A549 (cell line): ENCODE data around the genes IRF4, HUS1B and EXOC2.

GRCh38 chr6:359330-359887, 32.1 kb upstream of the IRF4 start:
- PRO-cap = no peak
CAGE:
- cytosol, long polyA plus RNA = no peak
- long polyA plus RNA = no peak
- nucleus, long polyA plus RNA = no peak

DNA sequence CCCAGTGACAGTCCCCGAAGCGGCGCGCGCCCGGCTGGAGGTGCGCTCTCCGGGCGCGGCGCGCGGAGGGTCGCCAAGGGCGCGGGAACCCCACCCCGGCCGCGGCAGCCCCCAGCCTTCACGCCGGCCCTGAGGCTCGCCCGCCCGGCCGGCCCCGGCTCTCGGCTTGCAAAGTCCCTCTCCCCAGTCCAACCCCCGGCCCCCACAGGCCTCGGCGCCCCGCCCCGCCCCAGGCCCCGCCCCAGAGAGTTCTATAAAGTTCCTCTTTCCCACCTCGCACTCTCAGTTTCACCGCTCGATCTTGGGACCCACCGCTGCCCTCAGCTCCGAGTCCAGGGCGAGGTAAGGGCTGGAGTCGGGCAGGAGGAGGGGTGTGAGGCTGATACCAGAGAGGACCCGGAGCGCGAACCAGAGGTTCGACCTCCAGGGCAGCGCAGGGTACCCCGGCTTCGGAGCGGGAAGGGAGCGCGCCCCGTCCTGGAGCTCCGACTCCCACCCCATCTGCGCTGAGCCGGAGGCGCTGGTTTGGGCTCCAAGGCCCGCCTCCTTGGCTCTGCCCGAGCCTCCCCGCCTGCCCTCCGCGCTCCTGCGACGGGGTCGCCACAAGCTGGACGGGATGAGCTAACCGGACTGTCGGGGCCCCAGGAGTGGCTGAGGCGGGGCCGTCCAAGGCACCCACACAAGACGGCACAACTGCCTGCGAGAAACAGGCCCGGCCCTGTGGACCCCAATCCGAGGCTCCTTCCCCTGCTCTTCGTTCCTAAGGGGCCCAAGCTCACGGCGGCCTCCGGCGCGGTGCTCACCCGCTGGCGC, at the start of gene IRF4:
Gene IRF4 (plus strand): TSS at position 285 of the 813 bp plus-strand sequence.
- PRO-cap = no peak
CAGE:
- cytosol, long polyA plus RNA = no peak
- long polyA plus RNA = no peak
- nucleus, long polyA plus RNA = no peak

- PRO-cap = no peak
CAGE:
- cytosol, long polyA plus RNA = no peak
- long polyA plus RNA = no peak
- nucleus, long polyA plus RNA = no peak
These were observed 12.1 kb downstream of the IRF4 start for GRCh38 chr6:403456-404305.

DNA sequence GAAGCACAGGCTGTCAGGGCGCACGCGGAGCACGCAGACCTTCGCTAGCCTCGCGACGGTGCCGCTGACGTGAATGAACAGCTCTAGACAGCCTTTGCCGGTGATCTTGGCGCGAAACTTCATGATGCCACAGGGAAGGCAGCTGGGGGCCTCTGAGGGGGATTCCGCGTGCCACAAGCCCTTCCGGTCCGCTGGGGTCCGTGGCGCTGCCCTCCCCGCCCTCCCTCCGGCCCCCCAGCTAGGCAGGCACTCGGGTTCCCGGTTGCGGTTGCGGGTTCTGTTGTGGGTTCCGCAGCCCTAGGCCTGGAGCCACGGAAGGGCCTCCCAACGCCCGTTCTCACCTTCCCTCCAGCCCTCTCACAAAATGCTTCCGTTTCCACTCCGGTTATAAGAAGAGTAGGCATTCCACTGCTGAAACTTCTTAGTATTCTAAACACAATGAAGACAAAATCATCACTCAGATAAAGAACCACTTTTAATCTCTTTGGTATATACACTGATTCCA, at the start of gene HUS1B:
Gene HUS1B (minus strand): TSS at position 279 of the 505 bp plus-strand sequence.
- PRO-cap = no peak
CAGE:
- cytosol, long polyA plus RNA = no peak
- long polyA plus RNA = no peak
- nucleus, long polyA plus RNA = no peak

- PRO-cap = bidirectional peak, plus-strand start at chr6:693198, minus-strand start at chr6:693139
CAGE:
- cytosol, long polyA plus RNA = no peak
- long polyA plus RNA = no peak
- nucleus, long polyA plus RNA = no peak
These were observed at the start of gene EXOC2 for GRCh38 chr6:692895-693687. Gene EXOC2 (minus strand): TSS chr6:693139.

DNA sequence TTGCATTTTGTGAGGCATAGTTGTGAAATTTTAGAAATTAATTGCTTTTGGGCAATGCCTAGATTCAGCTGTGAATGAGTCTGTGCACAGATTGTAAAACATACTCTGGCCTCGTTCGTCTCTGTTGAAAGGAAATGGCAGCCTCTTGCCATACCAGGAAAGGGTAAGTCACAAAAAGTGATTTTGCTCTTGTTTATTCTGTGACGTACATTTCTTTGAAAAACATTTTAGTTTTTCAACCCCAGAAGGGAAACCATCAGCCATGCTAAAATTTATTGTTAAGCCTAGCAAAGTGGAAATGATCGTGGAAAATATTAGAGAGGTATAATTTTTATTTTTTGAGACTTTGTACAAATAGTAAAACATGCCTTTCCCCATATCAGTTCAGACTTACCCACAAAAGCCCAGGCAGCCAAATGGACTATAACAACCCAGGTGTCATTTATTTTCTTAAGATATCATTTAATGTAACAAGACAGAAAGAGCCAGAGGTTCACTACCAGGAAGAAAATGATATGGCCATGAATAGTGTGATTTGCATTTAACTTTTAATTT, 15.4 kb upstream of the EXOC2 start:
- PRO-cap = no peak
CAGE:
- cytosol, long polyA plus RNA = no peak
- long polyA plus RNA = no peak
- nucleus, long polyA plus RNA = no peak

GRCh38 chr6:716197-716423, 23.2 kb upstream of the EXOC2 start:
- PRO-cap = no peak
CAGE:
- cytosol, long polyA plus RNA = no peak
- long polyA plus RNA = no peak
- nucleus, long polyA plus RNA = no peak

GRCh38 chr6:719368-719850, 26.5 kb upstream of the EXOC2 start:
- PRO-cap = no peak
CAGE:
- cytosol, long polyA plus RNA = no peak
- long polyA plus RNA = no peak
- nucleus, long polyA plus RNA = no peak

DNA sequence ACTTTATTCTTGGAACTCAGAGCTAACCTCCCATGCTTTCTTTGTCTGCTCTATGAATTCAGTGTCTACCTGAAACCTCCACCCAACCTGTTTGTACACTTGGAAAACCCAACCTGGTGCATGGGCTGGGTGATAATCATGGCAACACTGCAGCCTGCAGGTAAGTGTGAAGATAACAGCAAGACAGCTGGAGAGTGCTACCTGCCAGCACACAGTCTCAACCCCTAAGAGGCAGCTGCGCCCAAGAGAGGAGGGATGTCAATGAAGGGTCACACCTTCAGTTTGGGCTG, 24.3 kb downstream of the FOXQ1 start:
- PRO-cap = no peak
CAGE:
- cytosol, long polyA plus RNA = no peak
- long polyA plus RNA = no peak
- nucleus, long polyA plus RNA = no peak

GRCh38 chr6:1389888-1390360, 548 bp downstream of the FOXF2 start:
- PRO-cap = no peak
CAGE:
- cytosol, long polyA plus RNA = no peak
- long polyA plus RNA = no peak
- nucleus, long polyA plus RNA = no peak

GRCh38 chr6:1402365-1402659, 12.9 kb downstream of the FOXF2 start:
- PRO-cap = no peak
CAGE:
- cytosol, long polyA plus RNA = no peak
- long polyA plus RNA = no peak
- nucleus, long polyA plus RNA = no peak

- PRO-cap = no peak
CAGE:
- cytosol, long polyA plus RNA = no peak
- long polyA plus RNA = no peak
- nucleus, long polyA plus RNA = no peak
These were observed 5.6 kb upstream of the FOXC1 start for GRCh38 chr6:1603676-1604895.

DNA sequence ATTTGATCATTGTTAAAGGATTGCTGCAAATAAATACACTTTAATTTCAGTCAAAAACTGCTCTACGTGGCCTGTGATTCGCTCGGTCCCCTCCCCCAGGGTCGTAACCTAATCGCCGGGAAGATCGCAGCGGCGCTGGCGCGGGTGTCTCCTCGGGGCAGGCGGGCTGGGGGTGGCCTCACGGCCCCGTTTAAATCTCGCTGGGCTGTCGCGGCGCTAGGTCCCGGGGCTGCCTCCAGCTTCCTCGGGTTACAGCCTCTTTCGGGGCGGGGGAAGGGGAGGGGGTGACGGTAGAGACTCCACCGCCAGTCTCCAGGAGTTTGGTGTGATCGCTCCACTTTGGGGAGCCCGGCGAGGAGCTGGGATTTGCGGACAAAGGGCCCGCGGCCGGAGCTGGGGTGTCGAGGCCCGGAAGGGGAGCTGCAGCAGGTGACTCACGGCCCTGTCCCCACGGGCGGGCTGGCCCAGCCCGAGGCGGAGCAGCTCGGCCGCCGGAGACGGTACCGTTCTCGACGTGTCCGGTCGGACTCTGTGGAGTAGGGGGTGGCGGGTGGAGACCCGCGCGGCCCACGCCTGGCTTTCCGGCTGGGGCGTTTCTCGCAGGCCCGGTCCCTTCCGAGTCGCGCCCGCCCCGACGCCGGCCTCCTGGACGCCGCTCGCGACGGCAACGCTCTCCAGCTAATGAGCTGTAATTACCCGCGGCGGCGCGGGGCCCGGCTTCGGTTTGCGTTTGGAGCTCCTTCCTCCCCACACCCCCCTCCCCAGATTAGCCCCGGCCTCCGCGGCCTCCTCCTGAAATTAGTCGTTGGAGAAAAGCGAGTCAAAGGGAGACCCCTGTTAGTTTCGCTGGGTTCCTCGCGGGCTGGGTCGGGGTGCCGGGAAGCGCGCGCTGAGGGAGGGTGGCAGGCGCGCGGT, 4.4 kb downstream of the FOXC1 start:
- PRO-cap = no peak
CAGE:
- cytosol, long polyA plus RNA = no peak
- long polyA plus RNA = no peak
- nucleus, long polyA plus RNA = no peak

GRCh38 chr6:1624395-1625314, 14.9 kb downstream of the FOXC1 start:
- PRO-cap = no peak
CAGE:
- cytosol, long polyA plus RNA = no peak
- long polyA plus RNA = no peak
- nucleus, long polyA plus RNA = no peak

DNA sequence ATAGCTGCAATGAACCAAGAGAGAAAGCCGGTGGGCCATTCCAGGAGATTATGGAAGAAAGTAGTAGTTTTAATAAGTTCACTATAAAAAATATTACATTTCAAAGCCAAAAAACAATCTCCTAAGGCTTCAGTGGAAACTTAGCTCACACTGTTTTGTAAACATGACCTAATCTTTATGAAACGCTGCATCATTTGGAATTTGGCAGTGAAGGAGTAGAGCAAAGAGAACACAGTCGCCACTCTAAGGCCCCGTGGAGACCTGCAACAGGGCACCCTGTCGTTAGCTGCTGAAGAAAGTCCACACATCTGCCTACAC, 289.8 kb downstream of the FOXC1 start:
- PRO-cap = no peak
CAGE:
- cytosol, long polyA plus RNA = no peak
- long polyA plus RNA = no peak
- nucleus, long polyA plus RNA = no peak

DNA sequence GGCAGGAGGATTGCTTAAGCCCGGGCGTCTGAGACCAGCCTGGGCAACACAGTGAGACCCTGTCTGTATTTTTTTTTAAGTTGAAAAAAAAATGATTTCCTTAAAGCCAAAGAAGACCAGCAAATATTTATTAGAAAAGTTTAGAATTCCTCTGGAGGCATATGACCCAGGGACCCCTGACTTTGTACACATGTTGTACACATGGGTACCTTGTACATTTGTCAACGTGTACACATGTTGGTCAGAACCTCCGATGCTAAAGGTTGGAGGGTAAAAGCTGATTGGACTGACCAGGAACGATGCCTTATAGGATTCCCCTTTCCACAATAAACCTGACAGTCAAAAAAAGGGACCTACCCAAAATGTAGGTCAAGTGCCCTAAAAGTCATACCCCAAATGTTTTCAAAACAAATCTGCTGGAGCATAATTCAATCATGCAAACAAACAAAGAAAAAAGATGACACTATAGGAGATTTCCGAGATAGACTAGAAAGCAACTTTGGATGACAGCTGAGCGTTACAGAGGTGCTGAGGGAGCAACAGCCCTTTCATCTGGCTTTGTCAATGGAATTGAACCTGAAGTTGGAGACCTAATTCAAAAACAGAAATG, 102.6 kb upstream of the GMDS start:
- PRO-cap = no peak
CAGE:
- cytosol, long polyA plus RNA = no peak
- long polyA plus RNA = no peak
- nucleus, long polyA plus RNA = no peak

DNA sequence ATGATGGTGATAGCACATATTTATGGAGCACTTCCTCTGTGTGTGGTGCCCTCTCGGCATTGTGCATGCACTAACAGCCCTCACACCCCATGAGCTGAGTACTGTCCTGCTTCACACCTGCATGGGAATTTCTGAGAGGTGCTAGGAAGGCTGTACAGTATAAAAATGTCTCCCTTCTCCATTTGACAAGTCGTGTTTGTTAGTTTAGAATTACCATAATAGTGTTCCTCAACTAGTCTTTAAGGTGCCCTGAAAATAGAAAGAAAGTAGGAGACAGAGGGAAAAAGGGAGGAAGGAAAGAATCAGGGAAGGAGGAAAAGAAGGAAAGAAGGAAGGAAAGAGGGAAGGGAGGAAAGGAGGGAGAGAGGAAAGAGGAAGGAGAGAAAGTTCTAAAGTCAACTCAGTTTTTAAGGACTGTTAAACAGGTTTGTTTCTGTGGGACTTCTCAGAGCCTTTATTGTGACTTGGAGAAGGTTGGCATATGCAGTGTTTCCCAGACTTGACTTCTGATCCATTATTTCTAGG, 132.5 kb upstream of the GMDS start:
- PRO-cap = no peak
CAGE:
- cytosol, long polyA plus RNA = no peak
- long polyA plus RNA = no peak
- nucleus, long polyA plus RNA = no peak

GRCh38 chr6:2433869-2434513, 188.6 kb upstream of the GMDS start:
- PRO-cap = no peak
CAGE:
- cytosol, long polyA plus RNA = no peak
- long polyA plus RNA = no peak
- nucleus, long polyA plus RNA = no peak

- PRO-cap = no peak
CAGE:
- cytosol, long polyA plus RNA = no peak
- long polyA plus RNA = no peak
- nucleus, long polyA plus RNA = no peak
These were observed 42.3 kb downstream of the MYLK4 start for GRCh38 chr6:2708385-2708858.

DNA sequence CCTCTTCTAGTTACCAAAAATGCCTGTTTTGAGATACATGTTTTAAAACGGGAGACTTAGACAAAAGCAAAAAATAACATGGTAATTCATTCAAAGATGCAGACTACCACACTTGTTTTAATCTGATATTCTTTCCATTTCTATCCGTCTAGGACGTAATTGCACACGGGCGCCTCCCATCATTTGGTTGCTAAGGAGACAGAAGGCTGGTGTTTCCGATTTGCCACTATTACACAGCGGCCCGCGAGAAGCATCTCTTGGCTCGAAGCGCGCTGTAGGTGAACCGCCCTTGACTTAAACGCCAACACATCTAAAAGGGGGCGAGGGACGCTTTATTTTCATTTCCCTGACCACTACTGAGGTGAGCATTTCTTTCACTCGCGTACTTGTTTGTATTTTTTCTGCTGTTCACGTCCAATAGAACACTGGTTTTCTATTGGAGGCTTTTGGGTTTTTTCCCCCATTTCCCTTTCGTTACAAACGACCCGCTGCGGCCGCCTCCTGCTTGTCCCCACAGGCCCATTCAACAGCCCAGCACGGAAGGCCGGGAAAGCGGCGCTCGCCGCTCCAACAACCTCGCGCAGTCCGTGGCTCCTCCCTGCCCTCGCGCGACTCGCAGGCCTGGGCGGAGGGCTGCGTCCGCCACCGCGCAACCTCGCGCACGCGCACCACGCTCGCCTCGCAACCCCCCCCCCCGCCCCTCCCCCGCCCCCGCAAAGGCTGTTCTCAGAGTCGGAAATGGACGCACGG, 520 bp upstream of the WRNIP1 start:
- PRO-cap = bidirectional peak, plus-strand start outside the sequence, minus-strand start at position 590 of the sequence
CAGE:
- cytosol, long polyA plus RNA = no peak
- long polyA plus RNA = no peak
- nucleus, long polyA plus RNA = no peak